Measurements from ENCODE around the gene LGI2.

DNA sequence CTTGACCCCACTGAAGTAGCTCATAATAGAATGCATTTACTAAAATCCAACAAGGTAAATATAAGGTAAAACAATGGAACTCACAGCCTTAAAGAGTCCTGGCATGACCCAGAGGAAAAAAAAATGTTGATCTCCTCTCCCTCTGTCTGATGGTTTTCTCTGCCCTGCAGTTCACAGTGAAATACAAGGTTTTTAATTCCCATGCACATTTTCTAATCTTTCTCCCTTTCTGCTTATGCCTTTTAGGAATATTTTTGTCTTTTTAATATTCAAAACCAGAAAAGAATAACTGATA is 284.4 kb upstream of the ADGRA3 start:
- PRO-cap, result no peak

- PRO-cap, result no peak
Observed at GRCh38 chr4:23879007-23879796, 10.6 kb downstream of the PPARGC1A start.

- PRO-cap, result unidirectional peak, minus-strand start at chr4:23888494
Observed at GRCh38 chr4:23888353-23888583, 1.6 kb downstream of the PPARGC1A start.

DNA sequence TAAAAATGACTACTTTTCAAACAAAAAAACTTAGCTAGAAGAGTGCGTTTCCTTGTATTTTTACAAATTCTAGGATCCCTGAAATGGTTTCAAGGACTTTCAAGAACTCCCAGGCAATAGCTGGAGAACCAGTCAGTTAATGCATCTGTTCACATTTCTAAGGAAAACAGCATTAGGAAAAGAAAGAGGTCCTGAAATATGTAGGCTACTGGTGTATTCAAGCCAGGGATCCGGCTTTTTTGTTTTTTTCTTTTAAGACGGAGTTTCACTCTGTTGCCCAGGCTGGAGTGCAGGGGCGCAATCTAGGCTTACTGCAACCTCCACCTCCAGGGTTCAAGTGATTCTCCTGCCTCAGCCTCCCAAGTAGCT is 11.7 kb downstream of the DHX15 start:
- PRO-cap, result no peak

GRCh38 chr4:25030551-25031801 is at the start of gene LGI2:
TSS of gene LGI2 (minus strand) at chr4:25030946.
- PRO-cap, result no peak

DNA sequence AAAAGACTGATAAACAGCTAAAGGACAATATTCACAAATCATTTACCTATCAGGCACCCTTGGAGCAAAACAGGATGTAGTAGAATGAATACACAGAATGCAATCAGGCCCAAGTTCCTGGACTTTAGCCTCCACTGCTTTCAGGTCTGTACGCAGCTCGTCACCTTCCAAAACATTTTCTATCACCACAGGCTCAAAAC is 5.4 kb downstream of the SEPSECS start:
- PRO-cap, result unidirectional peak, plus-strand start at position 134 of the sequence

DNA sequence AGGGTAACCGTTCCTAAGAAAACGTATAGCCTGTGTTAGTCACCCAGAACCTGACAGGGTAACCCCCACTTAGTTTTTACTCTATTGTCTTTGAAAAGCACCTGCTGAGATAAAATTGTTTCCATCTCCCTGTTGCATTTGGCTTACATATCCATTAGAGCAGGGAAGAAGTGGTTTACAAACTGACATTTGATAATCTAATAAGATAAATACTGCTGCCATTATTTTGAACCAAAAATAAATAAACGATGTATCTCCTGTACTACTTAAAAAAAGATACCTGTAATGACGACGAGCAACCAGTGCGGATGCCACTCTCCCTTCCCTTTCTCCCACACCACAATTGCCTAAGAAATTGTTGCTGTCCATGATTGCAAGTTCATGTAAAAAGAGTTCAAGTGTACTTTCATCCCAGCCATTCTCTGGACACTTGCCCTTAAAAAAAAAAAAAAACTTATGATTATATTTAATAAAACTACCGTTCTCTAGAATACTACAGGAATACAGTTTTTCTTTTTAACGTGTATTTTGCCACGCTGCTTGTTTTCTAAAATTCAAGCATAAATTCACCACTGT is 1.5 kb downstream of the SEPSECS start:
- PRO-cap, result no peak

- PRO-cap, result bidirectional peak, plus-strand start at chr4:25234853, minus-strand start at chr4:25234688
Observed at GRCh38 chr4:25234426-25235096, 728 bp downstream of the PI4K2B start.

DNA sequence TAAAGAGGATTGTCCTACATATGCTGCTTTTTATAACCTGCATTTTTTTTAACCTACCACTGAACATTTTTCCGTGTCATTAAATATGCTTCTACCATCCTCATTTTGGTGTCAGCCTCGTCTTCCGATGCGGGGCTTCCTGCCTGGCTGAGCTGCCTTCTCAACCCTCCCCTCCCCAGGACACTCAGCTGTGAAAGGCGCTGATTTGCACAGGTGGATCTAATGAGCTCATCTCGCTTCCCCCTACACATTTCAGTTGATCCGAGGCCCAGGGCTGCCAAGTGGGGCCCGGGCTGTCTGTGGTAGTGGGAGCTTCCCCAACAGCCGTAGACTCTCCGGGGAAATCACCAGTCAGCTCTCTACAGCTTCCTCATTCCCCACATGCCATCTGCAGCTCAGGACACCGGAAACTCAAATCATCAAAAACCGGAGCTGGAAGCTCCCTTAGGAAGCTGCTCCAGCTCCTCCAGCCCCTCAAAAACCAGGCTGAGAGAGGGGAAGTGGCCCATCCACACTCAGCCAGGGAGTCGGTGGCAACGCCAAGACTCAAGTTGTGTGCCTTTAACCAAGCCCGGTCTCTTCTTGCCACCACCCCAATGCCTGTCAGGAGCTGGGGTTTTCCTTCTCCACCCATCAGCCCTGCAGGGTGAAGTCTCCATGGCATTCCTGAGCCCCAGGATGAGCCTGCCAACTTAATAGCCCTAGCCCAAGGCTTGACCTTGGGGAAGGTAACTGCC is 56.3 kb downstream of the SMIM20 start:
- PRO-cap, result no peak

DNA sequence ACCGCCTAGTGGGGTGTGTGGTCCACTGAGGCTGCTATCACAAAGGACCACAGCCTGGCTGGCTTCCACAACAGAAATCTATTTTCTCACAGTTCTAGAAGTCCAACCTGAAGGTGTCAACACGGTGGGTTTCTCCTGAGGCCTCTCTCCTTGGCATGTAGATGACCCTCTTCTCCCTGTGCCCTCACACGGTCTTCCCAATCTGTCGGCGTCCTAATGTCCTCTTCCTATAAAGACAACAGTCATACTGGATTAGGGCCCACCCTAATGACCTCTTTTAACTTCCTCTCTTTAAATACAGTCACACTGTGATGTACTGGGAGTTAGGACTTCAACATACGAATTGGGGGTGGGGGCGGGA is 70.2 kb downstream of the SMIM20 start:
- PRO-cap, result no peak

DNA sequence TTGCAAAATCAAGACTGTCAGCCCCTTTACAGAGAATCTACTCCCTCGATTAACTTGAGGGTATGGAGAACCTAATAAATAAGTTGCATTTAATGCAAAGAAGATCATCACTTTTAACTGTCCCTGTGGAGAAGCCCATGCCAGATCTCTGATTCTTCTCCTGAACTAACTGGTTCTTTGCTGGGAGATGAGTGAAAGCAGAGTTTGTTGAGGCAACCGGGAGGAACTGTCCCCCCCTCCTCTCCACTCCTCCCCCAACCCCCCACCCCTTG is 137.0 kb downstream of the SMIM20 start:
- PRO-cap, result no peak

- PRO-cap, result no peak
Observed at GRCh38 chr4:26076196-26076445, 162.1 kb downstream of the SMIM20 start.

GRCh38 chr4:26223127-26223516 is 97.7 kb upstream of the RBPJ start:
- PRO-cap, result no peak

DNA sequence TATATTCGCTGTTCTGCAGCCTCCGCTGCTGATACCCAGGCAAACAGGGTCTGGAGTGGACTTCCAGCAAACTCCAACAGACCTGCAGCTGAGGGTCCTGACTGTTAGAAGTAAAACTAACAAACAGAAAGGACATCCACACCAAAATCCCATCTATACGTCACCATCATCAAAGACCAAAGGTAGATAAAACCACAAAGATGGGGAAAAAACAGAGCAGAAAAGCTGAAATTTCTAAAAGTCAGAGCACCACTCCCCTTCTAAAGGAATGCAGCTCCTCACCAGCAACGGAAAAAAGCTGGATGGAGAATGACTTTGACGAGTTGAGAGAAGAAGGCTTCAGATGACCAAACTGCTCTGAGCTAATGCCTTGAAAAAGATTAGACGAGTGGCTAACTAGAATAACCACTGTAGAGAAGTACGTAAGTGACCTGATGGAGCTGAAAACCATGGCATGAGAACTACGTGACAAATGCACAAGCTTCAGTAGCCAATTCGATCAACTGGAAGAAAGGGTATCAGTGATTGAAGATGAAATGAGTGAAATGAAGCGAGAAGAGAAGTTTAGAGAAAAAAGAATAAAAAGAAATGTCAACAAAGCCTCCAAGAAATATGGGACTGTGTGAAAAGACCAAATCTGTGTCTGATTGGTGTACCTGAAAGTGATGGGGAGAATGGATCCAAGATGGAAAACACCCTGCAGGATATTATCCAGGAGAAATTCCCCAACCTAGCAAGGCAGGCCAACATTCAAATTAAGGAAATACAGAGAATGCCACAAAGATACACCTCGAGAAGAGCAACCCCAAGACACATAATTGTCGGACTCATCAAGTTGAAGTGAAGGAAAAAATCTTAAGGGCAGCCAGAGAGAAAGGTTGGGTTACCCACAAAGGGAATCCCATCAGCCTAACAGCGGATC is 111.1 kb downstream of the TBC1D19 start:
- PRO-cap, result no peak

DNA sequence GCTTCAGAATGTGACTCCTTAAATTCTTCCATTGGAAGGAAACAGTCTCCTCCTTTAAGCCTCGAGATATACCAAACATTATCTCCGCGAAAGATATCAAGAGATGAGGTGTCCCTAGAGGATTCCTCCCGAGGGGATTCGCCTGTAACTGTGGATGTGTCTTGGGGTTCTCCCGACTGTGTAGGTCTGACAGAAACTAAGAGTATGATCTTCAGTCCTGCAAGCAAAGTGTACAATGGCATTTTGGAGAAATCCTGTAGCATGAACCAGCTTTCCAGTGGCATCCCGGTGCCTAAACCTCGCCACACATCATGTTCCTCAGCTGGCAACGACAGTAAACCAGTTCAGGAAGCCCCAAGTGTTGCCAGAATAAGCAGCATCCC is 161.9 kb downstream of the STIM2 start:
- PRO-cap, result no peak

- PRO-cap, result no peak
Observed at GRCh38 chr4:29911827-29912158, 808.4 kb upstream of the PCDH7 start.

DNA sequence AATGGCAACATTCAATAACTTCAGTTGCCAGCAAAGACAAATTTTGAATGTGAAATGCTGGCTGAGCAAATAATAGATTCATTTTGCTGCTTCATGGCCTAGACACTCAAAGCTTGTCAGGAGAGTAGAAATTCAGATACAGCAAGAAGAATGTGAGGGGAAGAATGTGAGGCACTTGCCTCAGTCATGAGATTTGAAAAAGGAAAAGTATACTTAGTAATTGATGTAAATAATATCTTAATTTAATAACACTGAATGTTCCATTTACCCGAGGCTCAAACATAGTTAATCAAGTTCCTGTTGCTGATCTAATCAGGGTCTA is 308.9 kb upstream of the PCDH7 start:
- PRO-cap, result no peak

- PRO-cap, result bidirectional peak, plus-strand start at chr4:30719652, minus-strand start at chr4:30719413; unidirectional peak, minus-strand start at chr4:30719952; bidirectional peak, plus-strand start at chr4:30720406, minus-strand start at chr4:30720145
Observed at GRCh38 chr4:30719299-30720293, 573 bp upstream of the PCDH7 start.

DNA sequence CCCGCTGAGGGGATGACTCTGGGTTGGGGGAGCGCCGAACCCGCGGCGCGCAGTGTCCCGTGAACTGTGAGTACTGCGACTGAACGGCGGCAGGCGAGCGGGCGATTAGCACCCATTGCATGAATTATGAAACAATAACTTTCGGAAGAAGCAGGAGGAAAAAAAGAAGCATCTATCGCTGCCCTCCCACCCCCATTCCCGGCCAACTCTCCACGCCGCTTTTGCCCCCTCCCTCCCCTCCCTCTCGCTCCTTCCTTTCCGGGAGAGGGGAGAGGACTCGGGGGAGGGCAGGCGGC is 836 bp downstream of the PCDH7 start:
- PRO-cap, result bidirectional peak, plus-strand start outside the sequence, minus-strand start at position 71 of the sequence

GRCh38 chr4:31248794-31248993 is 528.5 kb downstream of the PCDH7 start:
- PRO-cap, result no peak

Measured in jejunum (tissue), 1 donor.